Measurements from ENCODE around the genes CCNI and ANXA3.

DNA sequence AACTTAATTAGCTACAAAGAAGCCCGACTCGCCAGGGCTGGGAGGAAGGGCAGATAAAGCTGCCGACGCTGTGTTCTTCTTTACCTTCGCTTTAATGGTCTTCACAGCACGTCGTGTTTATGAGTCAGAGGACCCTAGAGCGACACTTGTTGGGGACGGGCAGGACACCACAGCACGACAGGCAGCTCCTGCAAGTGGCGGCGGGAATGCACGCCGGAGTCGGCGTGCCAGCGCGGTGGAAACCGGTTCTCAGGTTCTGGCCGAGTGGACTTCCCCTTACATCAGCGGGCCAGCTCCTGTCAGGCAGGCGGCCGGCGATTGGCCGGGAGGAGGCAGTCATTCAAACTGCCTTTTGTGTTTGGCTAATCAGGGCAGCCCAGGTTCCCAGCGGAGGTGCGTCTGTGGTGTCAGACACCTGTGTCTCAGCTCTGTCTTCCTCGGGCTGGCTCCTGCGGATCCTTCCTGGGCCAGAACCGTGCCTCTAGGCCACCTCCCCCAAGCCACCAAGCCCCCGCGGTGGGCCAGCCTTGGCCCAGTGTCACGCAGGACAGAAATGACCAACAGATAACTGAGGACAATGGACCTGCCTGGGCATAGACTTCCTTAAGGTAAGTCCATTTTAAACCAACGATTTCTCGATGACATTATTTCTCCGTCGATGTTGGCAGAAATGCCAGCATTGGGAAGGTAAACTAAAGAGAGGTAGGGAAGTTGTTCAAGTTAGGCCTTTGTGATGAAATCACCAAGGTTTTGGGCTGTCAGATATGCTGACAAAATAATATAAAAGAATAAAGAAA lies 151.0 kb downstream of the SHROOM3 start:
- RRBS: 10% methylated on average over 5 of the region's 37 CpGs

DNA sequence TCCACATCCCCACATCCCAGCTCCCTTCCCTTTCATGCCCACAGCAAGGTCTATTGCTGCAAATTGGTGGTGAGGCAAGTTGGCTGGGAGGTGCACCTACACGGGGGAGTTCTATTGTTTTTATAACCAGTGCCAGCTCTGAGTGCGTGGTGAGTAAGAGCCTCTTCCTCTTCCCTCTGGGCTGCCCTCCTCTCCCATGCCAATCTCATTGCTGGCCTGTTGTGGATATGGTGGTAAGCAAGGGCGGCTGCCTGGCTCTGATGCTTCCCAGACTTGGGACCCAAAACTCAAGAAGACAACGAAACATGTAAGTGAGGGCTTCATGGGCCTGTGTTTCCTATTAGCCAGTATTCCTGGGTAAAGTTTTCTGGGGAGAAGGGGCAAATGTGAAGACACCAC lies 204.3 kb downstream of the SHROOM3 start:
- RRBS: no CpG with 5 or more reads among the region's 4 CpGs

DNA sequence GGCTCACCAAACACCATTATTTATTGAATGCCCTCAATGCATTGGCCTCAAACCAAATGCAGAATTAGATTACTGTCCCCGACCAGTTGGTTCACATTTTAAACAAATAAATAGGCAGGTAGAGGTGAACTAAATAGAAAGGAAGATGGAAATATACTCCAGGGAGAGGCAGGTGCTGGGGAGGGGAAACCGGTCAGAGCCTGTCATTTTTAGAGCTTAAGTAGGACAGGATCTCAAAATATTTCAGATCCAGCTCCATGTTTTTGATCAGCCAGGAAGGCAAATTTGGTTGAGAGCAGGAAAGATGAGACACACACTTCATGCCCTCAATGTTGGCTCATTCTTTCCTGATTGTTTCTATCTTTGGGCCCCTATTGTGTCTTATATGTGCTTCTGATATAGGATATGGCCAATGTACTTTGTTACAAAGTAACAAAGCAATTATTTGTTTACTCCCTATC lies 206.7 kb downstream of the SHROOM3 start:
- RRBS: no CpG with 5 or more reads among the region's 2 CpGs

GRCh38 chr4:77047346-77048356 lies 28.1 kb downstream of the CCNI start:
- RRBS: no CpG with 5 or more reads among the region's 5 CpGs

DNA sequence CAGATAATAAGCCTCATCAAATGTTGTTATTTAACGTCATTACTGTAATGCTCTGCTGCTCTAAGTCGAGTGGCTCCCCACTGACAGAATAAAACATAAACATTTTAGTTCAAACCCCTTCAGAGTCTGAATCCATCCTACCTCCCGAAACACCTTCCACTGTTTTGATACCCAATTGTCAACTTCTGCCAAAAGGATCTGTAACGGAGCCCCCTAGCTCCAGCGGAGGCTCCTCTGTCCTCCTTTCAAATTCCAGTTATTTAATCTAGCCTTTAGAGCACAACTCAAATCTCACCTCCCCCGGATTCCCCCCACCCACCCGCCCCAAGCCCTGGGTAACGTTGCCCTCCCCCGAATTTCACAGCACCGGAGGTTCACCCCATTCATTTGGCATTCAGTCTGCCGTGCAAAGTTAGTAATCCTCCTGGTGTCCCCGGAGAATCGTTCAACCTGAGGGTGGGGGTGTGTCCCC lies 1.1 kb downstream of the CCNI start:
- RRBS: 3% methylated on average over 5 of the region's 13 CpGs

GRCh38 chr4:77075869-77076554 lies at the start of gene CCNI:
CCNI (minus strand) TSS chr4:77075989.
- RRBS: 3% methylated on average over 9 of the region's 46 CpGs

DNA sequence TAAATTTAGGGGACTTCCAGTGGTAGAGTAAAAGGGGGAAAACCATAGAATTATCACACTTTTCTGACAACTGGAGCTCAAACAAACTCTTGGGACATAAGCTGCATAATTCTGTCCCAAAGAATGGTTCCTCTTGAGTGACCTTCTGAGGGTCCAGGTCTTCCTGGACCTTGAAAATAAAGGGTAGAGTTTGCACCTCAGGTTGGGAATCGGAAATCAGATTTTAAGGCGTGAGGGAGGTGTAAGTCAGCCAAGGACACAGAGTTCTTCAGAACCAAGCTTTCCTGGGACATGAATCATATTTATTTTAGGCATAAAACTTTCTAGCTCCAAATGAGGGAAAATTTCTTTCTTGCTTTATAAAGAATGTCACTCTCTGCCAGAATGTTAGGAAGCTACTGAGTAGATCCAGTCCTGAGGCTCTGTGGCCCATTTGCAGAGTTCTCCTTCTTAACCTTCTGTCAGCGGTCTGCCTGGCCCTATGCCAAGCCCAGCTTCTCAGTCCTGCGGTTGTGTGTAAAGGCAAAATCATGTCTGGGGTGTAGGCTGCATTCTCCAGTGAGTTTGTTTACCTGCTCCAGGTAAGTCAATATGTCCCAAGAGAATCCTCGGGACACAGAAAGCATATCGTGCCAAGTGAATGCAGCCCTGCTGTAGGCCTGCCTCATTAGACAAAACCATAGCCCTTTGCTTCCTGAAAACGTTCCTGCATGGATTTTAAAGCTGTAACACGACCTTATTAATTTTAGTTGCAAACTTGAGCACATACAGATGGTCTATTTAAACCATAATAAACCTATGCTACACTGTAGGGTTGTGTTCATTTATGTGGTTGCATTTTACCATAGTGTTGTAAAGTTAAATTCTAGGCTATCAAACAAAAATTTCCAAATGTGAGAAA lies 29.1 kb upstream of the CCNI start:
- RRBS: no CpG with 5 or more reads among the region's 8 CpGs

DNA sequence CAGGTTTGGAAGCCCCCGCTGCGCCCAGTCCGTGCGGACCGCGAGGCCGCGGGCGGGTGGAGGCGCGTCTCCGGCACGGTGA lies 263 bp downstream of the CCNG2 start:
- RRBS: 2% methylated on average over 8 of the region's 13 CpGs

DNA sequence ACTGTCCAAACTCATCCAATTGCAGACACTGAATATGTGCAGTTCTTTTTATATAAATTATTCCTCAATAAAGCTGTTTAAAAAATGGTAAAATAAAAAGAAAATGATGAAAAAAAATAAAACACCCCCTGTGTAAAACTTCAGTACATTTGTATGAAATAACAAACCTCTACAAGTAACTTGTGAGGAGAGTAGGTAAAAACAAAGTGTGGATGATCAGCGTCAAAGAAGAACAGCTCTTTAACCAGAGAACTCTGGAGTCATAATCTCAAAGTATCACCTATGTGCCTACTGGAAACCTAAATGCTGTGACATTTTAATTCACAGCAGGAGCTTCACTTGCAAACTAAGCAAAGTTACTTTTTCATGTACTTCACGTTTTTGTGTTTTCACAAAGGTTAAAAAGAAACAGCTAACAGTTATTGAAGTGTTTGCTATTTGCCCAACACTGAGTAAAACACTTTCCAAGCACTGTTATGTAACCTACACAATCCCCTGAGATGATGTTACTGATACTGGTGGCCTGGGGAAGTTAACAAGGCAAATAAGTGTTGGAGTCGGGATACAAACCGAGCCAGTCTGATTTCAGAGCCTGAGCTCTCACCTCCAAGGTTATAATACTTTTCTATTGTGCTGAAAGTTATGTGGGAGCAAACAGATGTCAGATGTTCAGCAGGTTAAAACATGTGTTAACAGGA lies 4.2 kb upstream of the CXCL13 start:
- RRBS: no CpG with 5 or more reads among the region's 4 CpGs

DNA sequence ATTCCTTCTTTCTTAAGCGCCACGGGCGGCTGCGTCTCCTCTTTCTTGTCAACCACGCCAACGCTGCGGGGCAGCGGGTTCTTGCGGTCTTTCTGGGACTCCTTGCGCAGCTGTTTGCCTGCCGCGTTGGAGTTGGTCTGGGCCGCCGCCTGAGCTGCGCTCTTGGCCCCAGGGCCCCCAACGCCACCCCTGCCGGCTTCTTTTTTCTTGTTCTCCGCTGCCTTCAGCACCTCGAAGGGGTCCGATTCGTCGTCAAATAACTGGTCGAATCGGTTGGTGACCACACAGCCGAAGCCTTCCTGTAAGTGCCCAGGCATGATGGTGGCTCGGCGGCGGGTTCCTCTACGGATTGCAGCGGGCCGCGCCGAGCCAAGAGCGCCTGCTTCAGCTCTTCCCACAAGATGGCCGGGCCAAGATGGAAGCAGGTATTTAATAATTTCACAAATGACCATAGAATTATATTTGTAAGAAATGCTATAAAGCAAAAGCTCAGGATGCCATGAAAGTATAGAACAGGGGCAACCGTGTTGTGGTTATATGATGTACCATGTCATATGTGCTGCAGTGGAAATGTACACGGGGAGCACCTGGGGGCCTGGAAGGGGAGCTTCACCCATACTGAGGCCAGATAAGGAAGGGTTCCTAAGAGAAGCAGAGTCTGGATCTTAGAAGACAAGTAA lies 124.7 kb downstream of the FRAS1 start:
- RRBS: no CpG with 5 or more reads among the region's 37 CpGs

- RRBS: 2% methylated on average over 12 of the region's 62 CpGs
Measured at GRCh38 chr4:78551509-78552420, at the start of gene ANXA3. ANXA3 (plus strand) TSS chr4:78551770.

- RRBS: no CpG with 5 or more reads among the region's 2 CpGs
Measured at GRCh38 chr4:78553375-78554120, 2.0 kb downstream of the ANXA3 start.

DNA sequence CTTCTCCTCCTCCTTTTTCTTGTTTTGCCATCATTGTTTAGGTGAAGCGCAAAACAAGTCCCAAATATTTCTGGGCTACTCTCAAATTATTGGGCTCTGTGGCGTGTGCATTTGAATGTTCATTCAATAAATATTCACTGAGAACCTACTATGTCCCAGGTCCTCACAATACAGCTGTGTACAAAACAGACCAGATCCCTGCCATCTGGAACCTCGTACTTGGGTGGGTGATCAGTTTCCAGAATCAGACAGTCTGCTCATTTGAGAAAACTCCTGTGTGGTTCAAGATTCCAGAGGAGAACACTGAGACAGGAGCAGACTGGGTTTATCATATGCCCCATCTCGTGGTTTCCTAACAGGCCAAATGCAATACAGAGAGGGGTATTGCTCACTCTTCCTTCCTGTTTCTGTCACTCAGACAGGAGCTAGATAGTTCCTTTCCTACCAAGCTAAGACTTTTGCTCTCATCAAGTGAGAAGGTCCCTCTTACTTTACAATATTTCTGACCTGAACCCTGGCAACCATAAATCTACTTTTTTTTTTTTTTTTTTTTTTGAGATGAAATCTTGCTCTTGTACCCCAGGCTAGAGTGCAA lies 106.4 kb downstream of the ANXA3 start:
- RRBS: no CpG with 5 or more reads among the region's 4 CpGs

DNA sequence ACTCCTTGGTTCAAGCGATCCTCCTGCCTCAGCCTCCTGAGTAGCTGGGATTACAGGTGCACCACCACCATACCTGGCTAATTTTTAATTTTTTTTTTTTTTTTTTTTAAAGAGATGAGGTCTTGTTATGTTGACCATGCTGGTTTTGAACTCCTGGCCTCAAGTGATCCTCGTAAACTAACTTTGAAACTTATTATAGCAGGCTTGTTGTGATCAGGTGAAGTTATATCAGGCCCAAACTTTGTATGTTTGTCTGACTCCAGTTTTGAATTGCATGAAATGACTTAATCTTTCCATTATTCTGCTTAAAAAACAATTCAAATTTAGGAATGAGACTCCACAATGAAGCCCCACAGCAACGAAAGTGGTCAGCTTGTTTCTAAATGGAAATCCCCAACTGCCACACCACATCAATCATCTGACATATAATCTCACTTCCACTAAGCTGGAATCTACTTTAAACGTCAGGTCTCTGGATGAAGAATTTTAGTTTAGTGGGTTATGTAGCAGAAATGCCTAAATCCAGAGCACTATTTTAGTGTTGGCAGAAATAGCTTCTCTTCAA lies 1.9 kb upstream of the BMP2K start:
- RRBS: no CpG with 5 or more reads among the region's 4 CpGs

DNA sequence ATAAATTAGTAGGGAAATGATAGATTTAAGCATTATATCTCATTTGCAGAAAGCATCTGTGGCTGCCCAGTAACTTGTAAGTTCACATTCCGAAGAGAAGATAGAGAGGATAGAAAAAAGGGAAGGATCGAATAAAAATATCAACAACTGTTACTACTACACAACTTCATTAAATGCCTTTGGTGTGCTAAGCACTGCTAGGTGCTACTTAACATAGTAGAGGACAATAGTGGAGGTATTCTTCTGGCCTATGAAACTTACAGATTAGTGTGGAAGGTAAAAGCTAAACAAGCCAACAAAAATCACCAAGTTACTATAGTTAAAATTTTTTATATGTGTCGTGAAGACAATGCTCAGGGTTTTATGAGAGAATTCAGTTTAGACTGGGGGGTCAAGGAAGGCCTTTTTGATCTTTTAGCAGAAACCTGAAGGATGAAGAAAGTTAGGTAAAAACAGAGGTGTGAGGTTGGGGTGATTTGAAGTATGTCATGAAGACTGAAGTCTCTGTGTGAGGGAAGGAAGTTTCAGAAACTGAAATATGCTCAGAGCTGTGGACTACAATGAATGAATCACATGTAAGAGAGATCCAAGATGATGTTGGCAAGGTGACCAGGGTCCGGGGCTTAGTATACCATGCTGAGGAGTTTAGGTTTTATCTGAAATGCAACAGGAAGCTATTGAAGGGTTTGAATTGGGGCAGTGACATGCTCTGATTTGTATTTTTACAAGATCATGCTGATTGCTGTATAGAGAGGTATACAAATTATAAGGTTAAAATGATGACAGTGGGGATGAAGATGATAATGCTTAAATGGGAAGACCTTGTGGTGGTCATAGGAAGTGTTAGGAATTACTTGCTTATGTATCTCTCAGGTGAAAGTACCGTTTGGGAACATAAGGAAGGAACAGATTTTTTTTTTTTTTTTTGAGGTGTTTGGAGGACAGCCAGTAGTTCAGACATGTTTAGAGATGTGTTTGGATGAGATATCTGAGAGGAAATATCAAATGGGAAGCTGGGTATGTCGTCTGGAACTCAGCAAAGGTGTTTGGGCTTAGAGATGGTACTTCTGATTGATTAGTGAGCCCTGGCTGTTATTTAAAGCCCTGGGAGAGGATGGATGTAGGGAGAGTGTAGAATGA lies 4.7 kb downstream of the BMP2K start:
- RRBS: no CpG with 5 or more reads among the region's 6 CpGs

- RRBS: no CpG with 5 or more reads among the region's 2 CpGs
Measured at GRCh38 chr4:78845237-78845677, 69.1 kb downstream of the BMP2K start.

All from AG08470 (cell line).